GM12878 (cell line): ENCODE measurements around a stretch of chr1.

- RAMPAGE, long total RNA: no peak
- RRBS, 2 experiments: no CpG with 5 or more reads among the region's 2 CpGs
CAGE:
- cytosol, long polyA minus RNA: no peak
- cytosol, long polyA plus RNA: no peak
- long polyA plus RNA: no peak
- nucleolus, long total RNA: no peak
- nucleus, long polyA plus RNA: no peak
- nucleus, long total RNA: no peak
Measured at GRCh38 chr1:94855334-94855790, 35.2 kb downstream of the SLC44A3 start.

DNA sequence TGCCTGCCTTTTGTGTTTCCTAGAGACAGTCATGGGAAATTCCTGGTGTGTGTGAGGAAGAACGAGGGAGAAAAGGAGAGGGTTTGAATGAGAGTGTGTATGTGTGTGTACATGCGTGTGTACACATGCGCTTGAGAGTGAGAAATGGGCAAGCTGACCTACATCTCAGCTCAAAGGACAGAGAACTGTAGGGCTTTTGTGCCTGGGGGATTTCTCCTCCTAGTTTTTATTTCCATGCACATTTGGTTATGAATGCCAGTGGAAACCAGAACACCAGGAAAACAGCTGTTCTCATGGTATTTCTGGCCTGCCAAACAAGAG is 45.1 kb downstream of the SLC44A3 start:
- RAMPAGE, long total RNA: no peak
- RRBS, 2 experiments: no CpG with 5 or more reads among the region's 3 CpGs
CAGE:
- cytosol, long polyA minus RNA: no peak
- cytosol, long polyA plus RNA: no peak
- long polyA plus RNA: no peak
- nucleolus, long total RNA: no peak
- nucleus, long polyA plus RNA: no peak
- nucleus, long total RNA: no peak

- RAMPAGE, long total RNA: no peak
- RRBS, 2 experiments: no CpG with 5 or more reads among the region's 7 CpGs
CAGE:
- cytosol, long polyA minus RNA: no peak
- cytosol, long polyA plus RNA: no peak
- long polyA plus RNA: no peak
- nucleolus, long total RNA: no peak
- nucleus, long polyA plus RNA: no peak
- nucleus, long total RNA: no peak
Measured at GRCh38 chr1:94884049-94884586, 42.8 kb downstream of the CNN3 start.

DNA sequence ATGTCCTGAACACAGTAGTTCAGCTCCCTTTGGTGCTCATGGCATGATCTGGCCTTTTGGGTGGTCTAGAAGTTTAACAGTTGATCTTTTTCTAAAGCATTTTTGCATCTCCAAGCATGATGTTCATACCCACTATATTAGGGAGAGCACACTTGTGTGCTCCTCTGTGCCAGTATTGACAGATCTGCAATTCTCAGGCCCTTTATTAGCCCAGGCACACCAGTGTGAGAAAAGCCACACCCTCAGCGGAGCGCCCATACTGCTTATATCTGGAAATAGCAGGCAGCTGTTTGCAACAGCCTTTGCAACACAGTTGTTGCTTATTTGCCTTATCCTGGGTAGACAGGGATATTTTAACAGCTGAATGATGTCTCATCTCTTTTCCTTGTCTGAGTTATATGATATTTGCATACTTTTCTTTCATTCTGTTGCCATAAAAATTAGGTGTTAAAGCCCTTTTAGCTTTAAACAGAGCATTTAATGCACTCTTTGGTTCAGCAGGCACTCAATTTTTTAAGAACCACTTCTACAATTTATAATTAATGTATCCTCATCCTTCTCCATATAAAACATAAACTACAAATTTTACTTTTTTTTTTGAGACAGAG is 34.0 kb downstream of the CNN3 start:
- RAMPAGE, long total RNA: no peak
- RRBS, 2 experiments: no CpG with 5 or more reads among the region's 2 CpGs
CAGE:
- cytosol, long polyA minus RNA: no peak
- cytosol, long polyA plus RNA: no peak
- long polyA plus RNA: no peak
- nucleolus, long total RNA: no peak
- nucleus, long polyA plus RNA: no peak
- nucleus, long total RNA: no peak

DNA sequence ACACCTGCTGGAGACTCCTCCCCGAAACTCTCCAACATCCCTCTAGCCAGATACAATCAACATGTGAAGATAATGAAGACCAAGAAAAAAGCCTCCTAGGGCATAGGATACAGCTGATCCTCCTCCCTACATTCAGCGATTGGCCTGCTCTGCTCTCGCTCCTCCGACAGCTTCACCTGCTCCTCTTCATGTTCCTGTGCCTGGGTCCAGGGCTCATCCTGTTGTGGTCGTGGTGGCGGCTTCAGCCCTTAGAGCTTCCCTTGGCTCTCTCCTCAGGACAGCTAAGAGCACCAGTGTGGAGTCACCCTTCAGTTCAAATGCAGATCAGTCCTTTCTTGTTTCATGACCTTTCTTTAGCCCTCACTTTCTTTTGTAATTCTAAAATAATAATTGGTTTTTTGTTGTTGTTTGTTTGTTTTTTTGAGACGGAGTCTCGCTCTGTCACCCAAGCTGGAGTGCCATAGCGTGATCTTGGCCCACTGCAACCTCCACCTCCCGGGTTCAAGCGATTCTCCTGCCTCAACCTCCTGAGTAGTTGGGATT is 18.7 kb downstream of the CNN3 start:
- RAMPAGE, long total RNA: no peak
- RRBS, 2 experiments: no CpG with 5 or more reads among the region's 11 CpGs
CAGE:
- cytosol, long polyA minus RNA: no peak
- cytosol, long polyA plus RNA: no peak
- long polyA plus RNA: no peak
- nucleolus, long total RNA: no peak
- nucleus, long polyA plus RNA: no peak
- nucleus, long total RNA: no peak

DNA sequence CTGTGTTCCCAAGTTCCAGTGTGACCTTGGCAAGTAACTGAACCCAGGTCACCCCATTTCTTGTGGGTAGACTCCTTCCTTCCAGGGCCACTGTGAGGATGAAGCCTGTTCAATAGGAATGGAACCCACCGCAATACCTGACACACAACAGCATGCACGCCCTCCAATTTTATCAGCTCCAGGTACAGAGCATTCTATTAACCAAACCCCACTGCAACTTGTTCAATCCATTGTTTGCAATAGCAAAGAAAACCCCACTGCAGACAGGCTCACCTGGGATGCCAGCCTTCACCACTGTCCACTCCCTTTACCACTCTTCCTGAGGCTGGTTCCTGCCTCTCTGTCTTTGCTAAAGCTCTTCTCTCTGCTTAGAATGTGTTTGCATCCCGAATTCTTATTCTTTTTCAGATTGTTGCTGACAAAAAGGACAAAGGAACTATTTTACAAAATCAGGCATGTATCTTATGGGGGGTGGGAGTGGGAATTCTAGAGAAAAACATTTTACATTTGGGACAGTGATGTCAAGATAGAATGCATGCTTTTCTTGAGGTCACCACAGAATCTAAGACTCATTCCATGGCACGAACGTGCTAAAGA is 16.2 kb downstream of the CNN3 start:
- RAMPAGE, long total RNA: no peak
- RRBS, 2 experiments: no CpG with 5 or more reads among the region's 5 CpGs
CAGE:
- cytosol, long polyA minus RNA: no peak
- cytosol, long polyA plus RNA: no peak
- long polyA plus RNA: no peak
- nucleolus, long total RNA: no peak
- nucleus, long polyA plus RNA: no peak
- nucleus, long total RNA: no peak

DNA sequence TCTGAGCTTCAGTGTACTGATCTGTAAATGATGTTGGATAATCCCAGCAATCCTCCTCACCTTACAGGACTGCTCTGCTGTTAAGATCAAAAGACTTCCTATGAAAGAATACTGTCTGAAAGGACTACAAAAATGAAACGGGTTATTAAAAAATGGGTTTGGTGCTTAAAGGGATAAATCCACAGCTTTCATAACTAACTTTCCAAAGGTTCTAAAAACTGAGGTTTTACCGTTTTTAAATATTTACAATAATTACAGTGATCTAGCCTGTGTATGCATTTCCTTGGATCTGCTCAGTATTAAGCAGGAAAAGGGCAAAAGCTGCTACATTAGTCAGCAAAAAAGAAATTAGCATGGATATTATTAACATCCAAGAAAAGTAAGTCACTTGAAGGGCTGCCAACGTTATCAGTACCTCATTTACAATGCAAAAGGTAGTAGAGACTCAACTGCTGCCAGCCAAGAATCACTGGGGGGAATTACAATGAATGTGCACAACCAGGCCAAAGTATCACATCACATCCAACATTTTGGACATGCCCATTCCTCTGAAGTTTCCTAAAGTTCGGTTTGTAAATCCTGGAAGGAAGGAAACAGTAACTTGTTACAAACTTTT is 2.0 kb downstream of the CNN3 start:
- RAMPAGE, long total RNA: no peak
- RRBS, 2 experiments: no CpG with 5 or more reads among the region's 4 CpGs
CAGE:
- cytosol, long polyA minus RNA: no peak
- cytosol, long polyA plus RNA: no peak
- long polyA plus RNA: no peak
- nucleolus, long total RNA: no peak
- nucleus, long polyA plus RNA: no peak
- nucleus, long total RNA: no peak

DNA sequence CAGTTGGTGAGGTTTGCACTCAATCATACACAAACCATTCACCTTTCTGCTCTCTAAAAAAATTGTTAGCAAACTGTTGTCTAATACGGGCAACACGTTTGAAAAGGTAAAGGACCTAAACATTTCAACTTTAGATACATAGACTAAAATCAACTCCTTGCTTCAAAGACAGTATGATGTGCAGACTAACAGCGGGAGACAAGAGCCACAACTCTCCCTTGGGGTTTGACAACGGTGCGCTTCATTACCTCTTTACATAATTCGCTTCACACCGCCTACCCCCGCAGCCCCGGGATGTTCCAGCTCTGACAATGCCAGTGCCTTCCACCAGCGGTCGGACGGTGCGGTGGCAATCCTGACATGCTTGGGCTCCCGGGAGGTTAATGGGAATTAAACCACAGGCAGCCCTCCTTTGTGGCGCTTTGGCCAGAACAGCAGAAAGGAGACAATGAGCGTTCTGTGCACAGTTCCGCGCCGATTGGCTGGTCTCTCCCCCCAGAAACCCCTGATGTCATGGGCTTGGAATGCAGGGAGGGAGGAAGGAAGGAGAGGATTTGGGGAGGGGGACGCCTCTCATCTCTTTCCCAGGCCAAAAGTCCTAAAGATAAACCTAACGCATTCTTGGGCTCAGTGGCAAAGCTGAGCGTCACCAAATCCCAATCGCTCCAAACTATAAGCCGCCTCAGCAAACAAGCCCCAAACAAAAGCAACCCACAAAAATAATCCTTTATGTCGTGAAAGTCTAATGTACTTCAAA is 1.3 kb downstream of the CNN3 start:
- RAMPAGE, long total RNA: no peak
- RRBS, 2 experiments: 3 to 8% methylated on average over 4 of the region's 25 CpGs
CAGE:
- cytosol, long polyA minus RNA: no peak
- cytosol, long polyA plus RNA: no peak
- long polyA plus RNA: no peak
- nucleolus, long total RNA: no peak
- nucleus, long polyA plus RNA: no peak
- nucleus, long total RNA: no peak

- RAMPAGE, long total RNA: no peak
- RRBS, 2 experiments: no CpG with 5 or more reads among the region's 3 CpGs
CAGE:
- cytosol, long polyA minus RNA: no peak
- cytosol, long polyA plus RNA: no peak
- long polyA plus RNA: no peak
- nucleolus, long total RNA: no peak
- nucleus, long polyA plus RNA: no peak
- nucleus, long total RNA: no peak
Measured at GRCh38 chr1:94973503-94973865, 46.6 kb upstream of the CNN3 start.

- RAMPAGE, long total RNA: no peak
- RRBS, 2 experiments: no CpG with 5 or more reads among the region's 16 CpGs
CAGE:
- cytosol, long polyA minus RNA: no peak
- cytosol, long polyA plus RNA: no peak
- long polyA plus RNA: no peak
- nucleolus, long total RNA: no peak
- nucleus, long polyA plus RNA: no peak
- nucleus, long total RNA: no peak
Measured at GRCh38 chr1:95073136-95073439, 337 bp upstream of the ALG14 start.

DNA sequence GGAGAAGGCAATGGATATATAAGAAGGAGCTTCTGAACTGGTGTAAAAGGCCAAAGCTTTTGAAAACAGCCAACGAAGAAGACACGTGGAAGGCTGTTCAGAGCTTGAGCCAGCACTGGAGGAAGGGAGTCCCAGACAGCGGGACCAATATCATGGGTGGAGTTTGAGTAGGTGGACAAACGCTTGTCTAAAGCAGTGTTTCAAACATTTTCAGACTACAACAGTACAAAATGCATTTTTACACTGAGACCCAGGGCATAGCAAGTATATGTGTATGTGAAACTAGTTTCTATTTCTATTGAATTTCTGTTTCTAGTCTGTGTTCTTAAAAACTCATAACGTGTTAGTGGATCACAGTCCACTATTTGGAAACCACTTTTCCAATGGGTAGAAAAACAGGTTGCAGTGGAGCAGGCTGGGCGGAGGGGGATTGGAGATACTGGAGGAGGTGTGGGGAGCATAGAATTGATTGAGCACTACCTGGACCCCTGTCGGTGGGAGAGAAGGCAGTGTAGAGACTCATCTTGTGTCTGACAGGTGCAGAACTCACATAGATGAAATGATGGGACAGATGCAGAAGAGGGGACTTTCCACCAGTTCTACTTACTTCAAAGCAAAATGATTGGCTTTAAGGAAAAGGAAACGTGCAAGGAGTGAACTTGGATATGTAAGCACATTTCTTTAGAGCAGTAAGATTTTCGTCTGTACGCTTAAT is 3.5 kb downstream of the TLCD4 start:
- RAMPAGE, long total RNA: no peak
- RRBS, 2 experiments: no CpG with 5 or more reads among the region's 10 CpGs
CAGE:
- cytosol, long polyA minus RNA: no peak
- cytosol, long polyA plus RNA: no peak
- long polyA plus RNA: no peak
- nucleolus, long total RNA: no peak
- nucleus, long polyA plus RNA: no peak
- nucleus, long total RNA: no peak

GRCh38 chr1:96722310-96722982 is 862 bp downstream of the PTBP2 start:
- RAMPAGE, long total RNA: no peak
- RRBS, 2 experiments: no CpG with 5 or more reads among the region's 22 CpGs
CAGE:
- cytosol, long polyA minus RNA: no peak
- cytosol, long polyA plus RNA: no peak
- long polyA plus RNA: no peak
- nucleolus, long total RNA: no peak
- nucleus, long polyA plus RNA: no peak
- nucleus, long total RNA: no peak

- RAMPAGE, long total RNA: no peak
- RRBS, 2 experiments: no CpG with 5 or more reads among the region's 9 CpGs
CAGE:
- cytosol, long polyA minus RNA: no peak
- cytosol, long polyA plus RNA: no peak
- long polyA plus RNA: no peak
- nucleolus, long total RNA: no peak
- nucleus, long polyA plus RNA: no peak
- nucleus, long total RNA: no peak
Measured at GRCh38 chr1:96755513-96756267, 34.1 kb downstream of the PTBP2 start.

GRCh38 chr1:97286698-97287107 is 565.1 kb downstream of the PTBP2 start:
- RAMPAGE, long total RNA: no peak
- RRBS, 2 experiments: no CpG with 5 or more reads among the region's 10 CpGs
CAGE:
- cytosol, long polyA minus RNA: no peak
- cytosol, long polyA plus RNA: no peak
- long polyA plus RNA: no peak
- nucleolus, long total RNA: no peak
- nucleus, long polyA plus RNA: no peak
- nucleus, long total RNA: no peak

DNA sequence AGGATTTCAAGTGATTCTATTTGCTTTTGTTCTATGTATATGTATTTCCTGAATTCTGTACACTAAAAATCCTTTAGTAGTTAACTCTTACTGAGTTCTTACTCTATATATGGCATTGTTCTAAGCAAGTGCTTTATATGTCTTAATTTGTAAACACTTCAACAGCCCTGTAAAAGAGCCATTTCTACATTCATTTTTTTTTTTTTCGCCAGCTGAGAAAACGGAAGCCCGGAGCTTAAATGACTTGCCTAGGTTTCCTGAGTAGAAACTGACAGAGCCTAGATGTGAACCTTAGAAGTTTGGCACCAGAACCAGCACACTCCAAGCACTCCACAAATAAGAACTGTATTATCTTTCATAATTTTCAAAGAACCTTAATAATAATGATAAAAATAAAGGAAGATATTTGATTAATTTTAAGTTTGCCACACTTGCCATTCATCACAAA is 71.5 kb downstream of the DPYD start:
- RAMPAGE, long total RNA: no peak
- RRBS, 2 experiments: no CpG with 5 or more reads among the region's 3 CpGs
CAGE:
- cytosol, long polyA minus RNA: no peak
- cytosol, long polyA plus RNA: no peak
- long polyA plus RNA: no peak
- nucleolus, long total RNA: no peak
- nucleus, long polyA plus RNA: no peak
- nucleus, long total RNA: no peak

- RAMPAGE, long total RNA: no peak
- RRBS, 2 experiments: no CpG with 5 or more reads among the region's 4 CpGs
CAGE:
- cytosol, long polyA minus RNA: no peak
- cytosol, long polyA plus RNA: no peak
- long polyA plus RNA: no peak
- nucleolus, long total RNA: no peak
- nucleus, long polyA plus RNA: no peak
- nucleus, long total RNA: no peak
Measured at GRCh38 chr1:97919527-97920022, 1.3 kb downstream of the DPYD start.

GRCh38 chr1:98698321-98698936 is 36.9 kb downstream of the SNX7 start:
- RAMPAGE, long total RNA: no peak
- RRBS, 2 experiments: no CpG with 5 or more reads among the region's 4 CpGs
CAGE:
- cytosol, long polyA minus RNA: no peak
- cytosol, long polyA plus RNA: no peak
- long polyA plus RNA: no peak
- nucleolus, long total RNA: no peak
- nucleus, long polyA plus RNA: no peak
- nucleus, long total RNA: no peak

DNA sequence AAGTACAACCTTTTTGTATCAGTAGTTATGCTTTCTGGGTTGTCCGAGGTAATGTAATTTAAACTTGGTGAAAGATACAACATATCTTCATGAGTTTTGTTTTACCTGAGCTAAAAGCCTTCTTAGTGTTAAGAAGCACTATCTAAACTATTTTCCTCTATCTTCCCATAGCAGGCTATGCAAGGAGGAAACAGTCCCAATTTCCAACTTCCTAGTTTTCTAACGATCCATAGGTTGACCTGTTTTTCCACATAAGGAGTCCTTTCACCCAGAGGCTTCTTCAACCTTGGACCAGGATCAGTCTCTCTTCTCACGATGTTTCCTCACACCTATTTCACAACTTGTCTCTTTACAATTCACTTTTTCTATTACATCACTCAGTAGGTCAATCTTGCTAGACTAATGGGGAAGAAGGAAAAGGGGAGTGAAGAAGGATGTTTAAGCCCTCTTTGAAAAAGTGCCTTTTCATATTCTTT is 15.8 kb downstream of the PALMD start:
- RAMPAGE, long total RNA: no peak
- RRBS, 2 experiments: no CpG with 5 or more reads among the region's 3 CpGs
CAGE:
- cytosol, long polyA minus RNA: no peak
- cytosol, long polyA plus RNA: no peak
- long polyA plus RNA: no peak
- nucleolus, long total RNA: no peak
- nucleus, long polyA plus RNA: no peak
- nucleus, long total RNA: no peak

GRCh38 chr1:99738736-99739398 is 27.6 kb downstream of the FRRS1 start:
- RAMPAGE, long total RNA: no peak
- RRBS, 2 experiments: no CpG with 5 or more reads among the region's 8 CpGs
CAGE:
- cytosol, long polyA minus RNA: no peak
- cytosol, long polyA plus RNA: no peak
- long polyA plus RNA: no peak
- nucleolus, long total RNA: no peak
- nucleus, long polyA plus RNA: no peak
- nucleus, long total RNA: no peak

DNA sequence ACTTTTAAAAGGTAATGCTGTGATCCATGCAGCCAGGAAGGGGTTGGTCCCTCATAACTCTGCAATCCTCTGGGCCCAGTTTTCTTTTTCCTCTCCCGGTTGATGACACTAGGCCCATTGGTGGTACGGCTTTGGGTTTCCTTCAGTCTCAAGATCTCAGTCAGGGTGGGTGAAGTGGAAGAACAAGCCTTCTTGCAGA is 544 bp upstream of the SLC35A3 start:
- RAMPAGE, long total RNA: no peak
- RRBS, 2 experiments: no CpG with 5 or more reads among the region's 2 CpGs
CAGE:
- cytosol, long polyA minus RNA: no peak
- cytosol, long polyA plus RNA: no peak
- long polyA plus RNA: no peak
- nucleolus, long total RNA: no peak
- nucleus, long polyA plus RNA: no peak
- nucleus, long total RNA: no peak